SK-N-DZ (cell line): Measurements from ENCODE around the genes EMILIN3 and L3MBTL1.

GRCh38 chr20:41136247-41136677, 1.1 kb upstream of the PLCG1 start:
RAMPAGE:
- cytosol, long total RNA, result no peak
- nucleus, long total RNA, result no peak

GRCh38 chr20:41138403-41139322, 1.3 kb downstream of the PLCG1 start:
RAMPAGE:
- cytosol, long total RNA, result no peak
- nucleus, long total RNA, result no peak

GRCh38 chr20:41150485-41151290, 13.3 kb downstream of the PLCG1 start:
RAMPAGE:
- cytosol, long total RNA, result no peak
- nucleus, long total RNA, result no peak

DNA sequence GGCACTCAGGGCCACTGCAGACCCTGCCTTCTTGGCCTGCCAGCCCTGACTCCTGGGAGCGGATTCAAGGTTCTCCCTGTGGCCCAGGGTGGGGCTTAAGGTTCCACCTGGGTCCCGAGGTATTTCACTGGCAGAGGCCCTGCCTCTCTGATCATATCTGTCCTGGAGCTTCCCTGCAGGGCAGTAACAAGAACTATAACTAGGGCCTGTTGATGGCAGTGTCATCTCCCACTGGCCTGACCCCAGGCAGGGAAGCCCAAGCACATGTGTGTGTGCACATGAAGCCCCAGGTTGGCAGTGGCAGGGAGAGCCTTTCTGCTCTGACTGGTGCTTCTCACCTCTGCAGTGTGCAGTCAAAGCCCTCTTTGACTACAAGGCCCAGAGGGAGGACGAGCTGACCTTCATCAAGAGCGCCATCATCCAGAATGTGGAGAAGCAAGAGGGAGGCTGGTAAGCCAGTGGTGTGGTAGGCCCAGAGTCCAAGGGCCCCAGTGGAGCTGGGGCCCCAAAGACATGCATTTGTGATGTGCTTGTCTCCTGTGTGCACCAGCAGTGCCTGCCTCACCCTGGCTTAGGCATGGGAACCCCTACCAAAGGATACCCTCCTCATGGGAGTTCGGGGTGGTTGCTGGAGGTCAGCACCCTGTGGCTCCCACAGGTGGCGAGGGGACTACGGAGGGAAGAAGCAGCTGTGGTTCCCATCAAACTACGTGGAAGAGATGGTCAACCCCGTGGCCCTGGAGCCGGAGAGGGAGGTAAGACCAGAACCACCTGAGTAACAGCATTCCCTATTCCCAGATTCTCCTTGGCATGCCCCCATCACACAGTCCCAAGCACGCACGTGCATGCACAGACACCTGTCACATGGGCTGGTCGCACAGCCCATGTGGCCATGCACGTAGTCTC, 31.3 kb downstream of the PLCG1 start:
RAMPAGE:
- cytosol, long total RNA, result no peak
- nucleus, long total RNA, result no peak

GRCh38 chr20:41169976-41170451, 32.7 kb downstream of the PLCG1 start:
RAMPAGE:
- cytosol, long total RNA, result no peak
- nucleus, long total RNA, result no peak

GRCh38 chr20:41245369-41245766, 72.2 kb downstream of the ZHX3 start:
RAMPAGE:
- cytosol, long total RNA, result no peak
- nucleus, long total RNA, result no peak

GRCh38 chr20:41286608-41287347, 30.8 kb downstream of the ZHX3 start:
RAMPAGE:
- cytosol, long total RNA, result no peak
- nucleus, long total RNA, result no peak

DNA sequence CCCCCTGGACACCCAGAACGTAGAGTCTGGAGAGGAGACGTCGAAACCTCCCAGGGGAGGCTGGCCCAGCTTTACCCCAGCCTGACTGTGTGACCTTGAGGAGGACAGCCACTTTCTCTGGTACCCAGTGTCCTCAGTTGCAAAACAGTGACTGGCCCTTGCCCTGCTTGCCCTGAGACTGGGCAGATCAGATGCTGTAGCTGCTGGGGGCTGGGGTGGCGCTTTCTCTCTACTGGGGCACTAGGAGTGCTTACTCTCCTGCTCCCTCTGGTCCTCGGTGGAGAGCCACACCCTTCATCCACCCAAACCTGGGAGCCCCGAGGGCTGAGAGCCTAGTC, 538 bp downstream of the LPIN3 start:
RAMPAGE:
- cytosol, long total RNA, result no peak
- nucleus, long total RNA, result no peak

DNA sequence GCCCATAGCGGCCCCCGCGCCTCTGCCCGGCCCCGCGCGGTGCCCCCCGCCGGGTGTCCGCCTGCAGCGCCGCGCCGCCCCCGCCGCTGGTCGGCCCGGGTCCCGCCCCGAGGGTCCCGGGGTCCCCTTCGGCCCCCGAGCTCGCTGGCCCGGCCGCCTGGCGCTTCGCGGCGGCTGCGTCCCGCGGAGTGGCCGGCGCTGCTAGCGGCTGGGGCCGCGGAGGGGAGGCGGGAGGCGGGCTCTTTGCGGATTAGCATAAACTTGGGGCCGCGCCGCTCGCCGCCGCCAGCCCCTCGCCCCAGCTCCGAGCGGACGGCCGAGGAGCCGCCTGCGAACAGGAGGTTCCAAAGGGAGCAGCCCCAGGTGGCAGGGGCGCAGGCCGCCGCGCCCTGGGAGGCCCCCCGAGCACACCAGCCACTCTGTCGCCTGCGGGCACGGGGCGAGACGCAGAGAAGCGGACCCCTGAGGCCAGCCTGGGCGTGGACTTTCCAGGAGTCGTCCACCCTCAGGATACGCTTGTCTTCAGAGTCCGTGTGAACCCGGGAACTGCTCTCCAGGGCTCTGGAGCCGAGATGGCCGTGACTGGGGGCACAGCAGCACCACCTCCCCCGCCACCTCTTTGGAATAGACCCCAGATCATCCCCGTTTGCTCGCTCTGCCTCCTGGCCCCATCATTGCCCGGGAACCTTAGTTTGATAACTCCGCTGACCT, at the start of gene EMILIN3:
Gene EMILIN3 (minus strand): TSS at position 190 of the 711 bp plus-strand sequence.
RAMPAGE:
- cytosol, long total RNA, result no peak
- nucleus, long total RNA, result no peak

RAMPAGE:
- cytosol, long total RNA, result no peak
- nucleus, long total RNA, result no peak
These were observed 56.7 kb upstream of the EMILIN3 start for GRCh38 chr20:41423313-41423797.

DNA sequence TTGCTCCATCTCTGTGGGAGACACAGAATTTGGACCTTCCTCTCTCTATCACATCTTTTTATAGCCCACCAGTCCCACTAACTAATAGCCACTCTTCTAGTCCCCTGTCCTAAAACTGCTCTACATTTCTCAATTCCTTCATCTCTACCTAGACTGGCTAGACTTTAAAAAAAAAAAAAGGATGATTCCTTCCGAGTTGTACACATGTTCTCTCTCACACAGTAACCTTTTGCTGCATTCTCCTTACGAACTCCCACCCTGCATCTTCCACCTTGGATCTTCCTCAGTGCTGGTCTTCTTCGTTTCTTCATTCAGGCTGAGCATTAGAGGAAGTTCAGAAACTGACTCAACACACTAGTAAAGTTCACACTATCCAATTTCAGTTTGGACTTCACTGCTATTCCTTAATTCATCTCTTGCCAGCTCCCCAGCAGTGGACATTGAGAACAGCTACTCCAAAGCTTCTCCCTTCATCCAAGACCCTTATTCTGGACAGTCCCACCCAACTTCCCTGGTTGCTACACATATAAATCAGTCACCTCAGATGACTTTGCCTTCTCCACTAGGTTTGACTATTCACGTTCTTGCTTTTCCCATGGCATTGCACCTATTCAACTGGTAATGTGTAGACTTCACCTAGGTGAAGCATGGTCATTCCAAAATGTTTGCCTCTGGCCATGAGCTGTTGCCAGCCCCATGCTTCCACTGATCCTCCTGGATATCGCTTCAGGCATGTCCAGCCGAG, 103.7 kb upstream of the EMILIN3 start:
RAMPAGE:
- cytosol, long total RNA, result no peak
- nucleus, long total RNA, result no peak

DNA sequence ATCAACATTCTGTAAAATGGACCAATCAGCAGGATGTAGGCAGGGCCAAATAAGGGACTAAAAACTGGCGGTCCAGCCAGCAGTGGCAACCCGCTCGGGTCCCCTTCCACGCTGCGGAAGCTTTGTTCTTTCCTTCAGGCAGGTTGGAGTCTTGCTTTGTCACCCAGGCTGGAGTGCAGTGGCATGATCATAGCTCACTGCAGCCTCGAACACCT, 1.4 kb upstream of the SRSF6 start:
RAMPAGE:
- cytosol, long total RNA, result no peak
- nucleus, long total RNA, result no peak

DNA sequence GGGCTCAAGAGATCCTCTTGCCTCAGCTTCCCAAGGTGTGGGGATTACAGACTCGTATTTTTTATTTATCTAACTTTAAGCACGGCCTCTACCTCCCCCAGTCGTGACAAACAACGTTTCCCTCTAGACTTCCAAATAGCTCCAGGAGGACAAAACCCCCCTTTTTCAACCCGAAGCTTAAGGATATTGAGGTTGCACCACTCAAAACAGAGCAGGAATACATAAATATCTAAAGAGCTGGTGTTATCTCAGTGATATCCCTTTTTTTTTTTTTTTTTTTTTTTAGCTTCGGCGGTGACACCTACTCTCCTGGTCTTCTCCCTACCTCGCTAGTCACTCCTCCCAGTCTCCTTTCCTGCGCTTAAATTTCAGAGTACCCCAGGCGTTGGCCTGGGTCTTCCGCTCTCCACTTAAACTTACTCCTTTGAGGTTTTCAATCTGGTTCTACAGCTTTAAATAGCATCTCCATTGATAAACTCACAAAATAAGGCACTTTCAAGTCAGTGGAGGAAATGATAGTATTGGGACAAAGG, 1.0 kb upstream of the SRSF6 start:
RAMPAGE:
- cytosol, long total RNA, result no peak
- nucleus, long total RNA, result no peak

DNA sequence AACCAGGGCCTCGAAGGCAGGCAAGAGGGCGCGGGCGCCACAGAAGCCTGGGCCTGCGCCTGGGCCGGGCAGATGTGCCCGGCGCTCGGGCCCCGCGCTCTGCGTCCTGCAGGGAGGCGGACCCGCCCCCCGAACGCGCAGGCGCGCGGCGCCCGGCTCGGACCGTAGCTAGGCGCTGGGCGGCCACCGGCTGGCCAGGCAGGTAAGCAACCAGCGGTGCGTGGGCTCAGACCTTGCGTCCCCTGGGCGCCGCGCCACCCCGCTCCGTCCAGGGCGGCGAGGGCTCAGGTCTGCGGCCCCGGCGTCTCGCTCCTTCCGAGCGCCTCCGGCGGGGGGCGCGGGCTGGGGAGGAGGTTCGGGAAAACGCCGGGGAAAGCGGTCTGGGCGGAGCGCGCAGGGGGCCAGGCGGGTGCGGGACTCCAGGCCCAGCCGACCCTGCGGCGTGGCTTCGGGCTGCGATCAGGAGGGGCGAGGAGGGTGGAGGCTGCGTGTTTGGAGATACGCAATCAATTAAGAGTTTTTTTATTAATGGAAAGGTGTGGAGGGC, at the start of gene L3MBTL1:
Gene L3MBTL1 (plus strand): TSS at position 155 of the 547 bp plus-strand sequence.
RAMPAGE:
- cytosol, long total RNA, result no peak
- nucleus, long total RNA, result no peak

DNA sequence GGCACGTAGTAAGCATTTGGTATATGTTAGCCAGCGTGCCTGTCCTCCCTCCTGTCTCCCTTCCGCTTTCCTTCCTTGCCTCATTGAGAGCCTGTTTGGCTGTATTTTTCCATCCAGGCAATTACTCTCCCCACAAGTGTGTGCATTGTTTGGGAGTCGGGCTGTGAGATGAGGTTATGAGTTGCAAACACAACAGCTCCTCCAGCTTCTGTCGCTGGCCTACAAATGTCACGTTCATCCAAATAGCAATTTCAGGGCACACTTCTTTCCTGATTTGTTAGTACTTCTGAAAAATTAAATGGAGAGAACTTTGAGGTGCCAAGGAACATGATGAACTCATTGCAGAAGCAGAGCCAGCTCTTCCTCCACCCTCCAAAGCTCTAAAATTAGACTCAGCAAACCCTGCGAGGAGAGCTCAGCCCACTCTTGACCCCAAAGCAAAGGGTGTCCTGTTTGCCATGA, 50.7 kb upstream of the TOX2 start:
RAMPAGE:
- cytosol, long total RNA, result no peak
- nucleus, long total RNA, result no peak

DNA sequence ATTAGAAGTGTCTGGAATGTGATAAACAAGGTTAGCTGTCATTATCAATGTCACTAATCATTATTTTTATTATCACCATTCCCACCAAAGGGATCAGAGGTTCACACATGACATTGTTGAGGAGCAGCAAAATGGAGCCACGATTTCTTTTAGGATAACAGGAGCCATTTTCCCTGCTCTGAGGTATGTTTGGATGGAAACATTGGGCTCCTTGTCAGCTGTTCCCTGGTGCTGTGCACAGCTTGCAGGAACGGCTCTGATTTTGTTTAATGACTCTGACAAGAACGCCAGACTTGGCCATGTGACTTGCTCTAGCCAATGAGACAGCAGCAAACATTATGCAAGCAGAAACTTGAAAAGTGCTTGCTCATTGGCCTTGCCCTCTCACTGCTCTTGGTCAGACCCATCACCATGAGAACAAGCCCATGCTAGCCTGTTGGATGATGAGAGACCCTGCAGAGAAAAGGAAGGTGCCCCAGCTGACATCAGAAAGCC, 97.1 kb downstream of the JPH2 start:
RAMPAGE:
- cytosol, long total RNA, result no peak
- nucleus, long total RNA, result no peak

DNA sequence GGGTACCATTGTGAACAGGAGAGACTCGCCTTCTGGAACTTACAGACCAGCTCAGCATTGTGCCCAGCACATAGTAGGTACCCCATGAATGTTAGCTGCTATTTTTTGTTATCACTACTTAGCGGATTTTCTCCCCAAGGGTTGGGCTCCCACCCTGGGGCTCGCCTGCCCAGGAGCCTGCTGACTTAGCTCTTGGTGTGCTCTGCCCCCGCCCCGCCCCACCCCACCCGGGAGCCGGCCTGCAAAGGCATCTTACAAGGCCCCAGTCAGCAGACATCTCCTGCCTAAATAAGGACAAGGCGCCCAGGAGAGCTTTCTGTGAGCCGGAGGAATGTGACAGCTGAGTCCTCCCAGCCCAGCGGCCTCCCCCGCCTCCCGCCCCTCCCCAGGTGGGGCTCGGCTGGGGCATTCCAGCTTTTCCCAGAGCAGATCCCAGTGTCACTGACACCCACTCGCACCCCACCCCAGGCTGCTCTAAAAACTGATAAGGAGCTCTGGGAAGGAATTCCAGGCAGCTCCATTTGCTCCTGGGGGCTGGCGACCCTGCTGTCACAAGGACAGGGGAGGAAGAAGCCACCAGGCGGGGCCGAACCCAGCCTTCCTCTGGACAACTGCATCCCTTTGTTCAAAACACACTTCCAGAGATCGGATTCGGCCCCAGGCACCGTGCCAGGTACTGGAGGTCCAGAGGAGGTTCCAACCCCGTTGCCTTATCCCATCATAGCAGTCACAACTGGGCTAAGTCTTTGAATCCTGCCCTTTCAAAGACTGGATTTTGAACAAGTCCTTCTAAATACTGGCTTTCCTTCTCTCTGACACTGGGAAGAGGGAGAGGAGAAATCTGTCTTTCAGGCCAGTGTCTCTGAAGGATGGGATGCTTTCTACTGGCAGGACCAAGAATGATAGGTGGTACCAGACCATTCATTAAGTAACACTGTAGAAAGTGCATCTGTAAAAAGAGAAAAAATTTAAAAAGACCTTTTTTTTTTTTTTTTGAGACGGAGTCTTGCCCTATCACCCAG, 49.6 kb downstream of the JPH2 start:
RAMPAGE:
- cytosol, long total RNA, result no peak
- nucleus, long total RNA, result no peak

RAMPAGE:
- cytosol, long total RNA, result no peak
- nucleus, long total RNA, result no peak
These were observed 712 bp upstream of the OSER1 start for GRCh38 chr20:44211389-44211577.

DNA sequence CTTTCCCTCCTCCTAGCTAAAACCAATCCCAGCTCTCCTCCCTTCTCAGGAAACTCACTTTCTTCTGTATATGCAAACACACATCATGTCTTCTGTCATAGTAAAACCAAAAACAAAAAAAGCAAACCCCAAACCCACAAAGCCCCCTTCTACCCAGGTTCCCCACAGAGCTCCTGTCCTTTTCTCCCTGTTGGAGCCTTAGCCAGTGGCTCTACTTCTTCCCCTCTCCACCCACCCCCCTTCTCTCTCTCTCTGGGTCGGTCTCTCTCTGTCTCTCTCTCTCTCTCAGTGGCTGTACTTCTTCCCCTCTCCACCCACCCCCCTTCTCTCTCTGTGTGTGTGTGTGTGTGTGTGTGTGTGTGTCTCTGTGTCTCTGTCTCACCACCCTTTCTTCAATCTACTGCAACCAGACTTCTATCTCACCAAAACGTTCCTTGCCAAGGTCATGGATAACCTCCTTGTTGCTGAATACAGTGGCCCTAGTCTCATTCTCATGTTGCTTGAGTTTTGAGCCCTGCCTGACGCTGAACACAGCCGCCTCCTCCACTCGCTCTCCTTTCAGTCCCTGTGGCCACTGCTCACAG, 8.7 kb upstream of the OSER1 start:
RAMPAGE:
- cytosol, long total RNA, result no peak
- nucleus, long total RNA, result no peak

DNA sequence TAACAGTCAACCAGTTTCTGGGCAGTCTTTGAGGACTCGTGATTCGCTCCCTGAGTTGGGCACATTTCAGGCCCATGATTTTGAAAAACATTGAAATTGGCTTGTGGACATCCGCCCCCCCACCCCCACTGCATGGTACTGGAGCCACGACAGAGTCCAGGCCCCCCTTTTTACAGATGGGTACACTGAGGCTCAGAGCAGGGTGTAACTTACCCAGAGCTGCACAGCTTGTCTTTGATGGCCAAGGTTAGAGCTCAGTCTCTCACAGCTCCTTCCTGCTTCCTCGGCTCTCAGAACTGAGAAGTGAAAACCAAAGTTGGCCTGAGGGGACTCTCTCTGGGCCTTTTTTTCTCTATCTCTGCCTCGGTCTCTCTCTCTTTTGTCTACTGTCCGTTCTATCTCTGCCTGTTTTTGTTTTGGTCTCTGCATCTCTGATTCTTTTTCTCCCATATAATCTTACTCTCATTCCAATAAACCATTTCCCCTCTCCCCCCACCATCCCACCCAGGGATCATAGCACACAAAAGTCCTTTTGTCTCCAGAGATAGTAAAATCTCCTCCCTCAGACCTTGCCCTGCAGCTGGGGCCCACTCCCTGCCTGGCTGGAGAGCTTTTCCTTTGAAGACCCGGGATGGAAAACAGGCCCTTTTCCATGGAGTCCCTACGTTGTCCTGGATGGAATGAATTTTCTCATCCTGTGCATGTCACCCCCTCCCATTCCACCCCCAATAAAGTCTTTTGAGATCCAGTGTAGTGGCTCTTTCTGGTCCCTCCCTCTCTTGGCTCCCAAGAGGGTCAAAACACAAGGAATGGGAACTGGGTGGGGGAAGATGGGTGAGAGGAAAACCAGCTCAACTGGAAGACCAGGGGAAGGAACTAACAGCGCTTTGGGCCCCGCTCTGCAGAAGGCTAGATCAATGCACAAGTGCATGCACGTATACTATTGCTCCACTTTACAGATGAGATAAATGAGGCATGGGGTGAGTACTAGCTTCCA, 3.5 kb upstream of the HNF4A start:
RAMPAGE:
- cytosol, long total RNA, result no peak
- nucleus, long total RNA, result no peak